ENCODE measurements around the genes OR6K3, OR10J5 and PEA15.

DNA sequence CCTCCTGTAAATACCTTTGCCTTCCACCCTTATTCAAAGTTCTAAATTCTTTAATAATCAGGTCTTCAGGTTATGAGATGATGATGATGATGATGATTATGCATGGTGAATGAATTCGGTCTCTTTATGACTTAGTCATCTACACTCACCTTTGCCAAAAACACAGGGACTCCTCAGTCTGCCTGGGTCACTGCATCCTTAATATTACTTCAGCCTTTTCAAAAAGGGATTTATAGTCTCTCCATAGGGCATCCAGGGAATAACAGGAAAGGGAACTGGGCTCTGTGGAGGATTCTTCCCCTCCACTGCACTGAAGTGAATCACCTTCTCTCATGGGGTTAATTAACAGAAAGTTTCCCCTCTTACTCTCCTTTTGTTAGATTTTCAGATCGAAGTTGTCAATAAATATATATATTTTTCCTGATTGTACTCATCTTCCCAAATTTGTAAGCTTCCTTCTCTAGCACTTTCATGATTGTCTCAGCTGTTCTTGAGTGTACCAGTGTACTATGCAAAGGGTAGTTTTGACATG lies at the start of gene OR6K3:
TSS of gene OR6K3 (minus strand) at position 187 of the 532 bp plus-strand sequence.
- PRO-cap, result no peak
- RAMPAGE, long total RNA, result no peak

GRCh38 chr1:158998915-158999328 lies 3.6 kb downstream of the PYDC5 start:
- PRO-cap, result unidirectional peak, plus-strand start at chr1:158999095
- RAMPAGE, long total RNA, result no peak

GRCh38 chr1:159076634-159076712 lies 93 bp downstream of the AIM2 start:
- PRO-cap, result no peak
- RAMPAGE, long total RNA, result no peak

DNA sequence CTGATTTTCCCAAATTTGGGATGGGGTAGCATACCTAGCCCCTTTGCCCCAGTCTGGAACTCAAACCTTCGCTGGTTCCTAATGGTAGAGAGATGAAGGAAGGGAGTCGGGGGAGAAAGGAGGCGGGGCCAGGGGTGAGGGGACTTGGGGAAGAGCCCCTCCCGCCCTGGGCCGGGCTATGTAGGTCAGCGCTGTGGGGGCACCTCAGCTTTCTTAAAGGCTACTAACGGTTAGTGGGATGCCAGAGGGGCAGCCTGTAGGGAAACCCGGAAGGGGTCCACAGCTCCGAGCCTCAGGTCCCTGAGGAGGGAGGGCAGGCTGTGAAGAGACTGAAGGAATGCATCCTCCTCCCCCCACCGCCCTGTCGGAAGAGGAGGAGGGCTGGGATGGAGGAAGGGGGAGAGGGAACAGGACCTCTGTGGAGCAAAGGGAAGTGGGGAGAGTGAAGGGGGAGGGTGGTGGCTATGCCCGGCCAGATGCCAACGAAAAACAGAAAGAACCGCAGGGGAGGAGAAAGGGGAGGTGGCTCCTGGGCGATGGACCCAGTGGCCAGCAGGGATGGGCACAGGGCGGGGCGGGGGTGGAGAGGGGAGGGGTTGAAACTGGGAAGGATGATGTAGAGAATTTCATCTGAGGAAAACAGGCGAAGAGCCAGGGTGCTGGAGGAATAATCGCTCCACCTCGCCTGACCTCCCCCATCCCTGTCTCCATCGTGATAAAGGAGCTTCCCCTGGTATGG lies 1.4 kb downstream of the CADM3 start:
- PRO-cap, result no peak
- RAMPAGE, long total RNA, result no peak

DNA sequence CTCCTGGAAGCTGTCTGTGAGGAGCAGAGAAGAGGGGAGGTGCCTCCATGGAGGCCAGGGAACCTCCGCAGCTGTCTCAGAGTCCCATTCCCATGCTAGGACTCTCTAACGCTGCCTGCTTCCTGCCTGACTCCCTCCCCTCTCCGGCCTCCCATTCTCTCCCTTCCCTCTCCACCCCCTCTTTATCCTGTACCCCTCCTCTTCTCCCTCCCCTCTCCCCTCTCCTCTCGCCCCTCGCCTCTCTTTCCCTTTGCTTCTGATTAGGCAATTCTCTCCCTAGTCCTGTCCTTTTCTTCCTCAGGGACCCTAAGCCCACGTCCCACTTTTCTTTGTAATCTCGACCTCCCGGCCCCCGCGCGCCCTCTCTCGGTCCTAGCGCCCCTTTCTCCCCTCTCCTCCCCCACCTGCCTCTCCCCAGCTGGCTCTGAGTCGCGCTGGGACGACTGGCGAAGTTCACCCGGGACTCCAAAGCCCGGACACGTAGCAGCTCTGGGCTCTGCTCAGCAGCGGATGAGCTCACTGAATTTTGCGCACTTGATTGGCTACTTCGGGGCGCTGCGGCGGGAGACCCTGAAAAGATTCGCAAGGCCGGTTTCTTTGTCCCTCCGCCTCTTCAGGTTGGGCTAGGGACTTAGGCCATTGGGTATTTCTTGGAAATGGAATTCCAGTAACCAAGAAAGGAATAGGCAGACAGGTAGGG lies 16.4 kb upstream of the ACKR1 start:
- PRO-cap, result unidirectional peak, minus-strand start at position 491 of the sequence
- RAMPAGE, long total RNA, result start-site peak on the minus strand centred at position 314 of the sequence, 397 bp wide, 31 and 13 reads in 2 replicates

DNA sequence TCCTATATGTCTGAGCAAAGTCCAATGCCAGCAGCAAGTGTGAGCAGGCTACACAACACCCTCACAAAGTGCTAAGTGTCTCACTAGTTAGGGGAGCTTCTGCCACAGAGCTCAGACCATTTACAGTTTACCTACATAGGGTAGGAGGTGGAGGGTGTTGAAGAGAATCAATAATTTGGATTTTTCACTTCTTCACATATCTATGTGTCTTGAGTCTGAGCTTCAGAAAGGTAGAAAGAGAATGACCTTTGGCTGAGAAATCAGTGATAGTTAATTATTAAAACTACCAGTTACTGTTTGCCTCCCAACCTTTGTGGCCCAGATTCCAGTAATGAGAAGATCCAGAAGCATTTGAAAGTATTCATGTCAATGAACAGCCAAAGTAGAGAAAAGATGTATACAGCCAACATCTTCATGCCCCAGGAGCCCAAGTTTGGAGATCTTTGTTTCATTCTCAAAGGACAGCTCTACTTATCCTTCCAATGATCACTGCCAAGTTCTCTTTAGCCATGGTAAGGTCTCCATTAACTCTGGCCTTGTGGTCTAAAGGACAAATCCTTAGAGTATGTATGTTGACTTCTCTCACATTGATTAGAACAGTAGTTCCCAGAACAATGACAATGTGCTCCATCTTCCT lies 26.1 kb downstream of the OR10J5 start:
- PRO-cap, result no peak
- RAMPAGE, long total RNA, result no peak

DNA sequence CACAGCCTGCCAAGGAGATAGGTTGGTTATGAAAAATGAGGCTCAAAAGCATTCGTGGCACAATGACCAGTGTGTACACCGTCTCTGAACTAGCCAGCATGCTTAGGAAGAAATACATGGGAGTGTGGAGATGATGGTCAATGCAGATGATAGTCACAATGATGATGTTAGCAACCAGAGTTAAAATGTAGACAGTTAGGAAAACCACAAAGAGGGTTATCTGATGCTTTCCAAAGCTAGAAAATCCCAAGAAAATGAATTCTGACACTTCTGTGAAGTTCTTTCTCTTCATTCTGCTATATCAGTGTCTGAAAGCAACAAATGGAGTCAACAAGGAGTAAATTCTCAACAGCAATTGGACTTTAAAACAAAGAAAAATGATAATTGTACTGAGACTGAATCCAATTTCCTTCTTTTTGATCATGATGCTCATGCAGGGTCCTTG lies at the start of gene OR10J5:
TSS of gene OR10J5 (minus strand) at position 292 of the 445 bp plus-strand sequence.
- PRO-cap, result no peak
- RAMPAGE, long total RNA, result no peak

DNA sequence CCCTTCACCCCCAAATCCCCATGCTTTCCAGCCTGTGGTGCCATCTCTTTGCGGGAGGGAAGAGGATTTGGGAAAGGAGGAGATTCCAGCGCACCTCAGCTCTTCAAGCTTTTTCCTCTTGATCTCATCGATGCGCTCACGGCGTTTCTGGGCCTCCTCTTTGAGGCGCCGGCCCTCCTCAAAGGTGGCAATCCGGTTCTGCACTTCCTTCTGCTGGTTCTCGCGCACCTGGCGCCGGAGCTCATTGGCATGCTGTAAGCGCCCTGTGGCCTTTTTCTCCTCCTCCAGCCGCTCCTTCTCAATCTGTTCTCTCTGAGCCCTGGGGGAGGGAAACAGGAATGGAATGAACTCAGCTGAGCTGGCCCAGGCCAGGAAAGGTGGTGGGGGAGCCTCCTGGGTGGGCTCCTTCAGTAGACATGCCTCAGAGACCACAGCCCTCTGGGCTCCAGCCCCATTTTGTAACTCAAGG lies 10.4 kb upstream of the VSIG8 start:
- PRO-cap, result no peak
- RAMPAGE, long total RNA, result no peak

DNA sequence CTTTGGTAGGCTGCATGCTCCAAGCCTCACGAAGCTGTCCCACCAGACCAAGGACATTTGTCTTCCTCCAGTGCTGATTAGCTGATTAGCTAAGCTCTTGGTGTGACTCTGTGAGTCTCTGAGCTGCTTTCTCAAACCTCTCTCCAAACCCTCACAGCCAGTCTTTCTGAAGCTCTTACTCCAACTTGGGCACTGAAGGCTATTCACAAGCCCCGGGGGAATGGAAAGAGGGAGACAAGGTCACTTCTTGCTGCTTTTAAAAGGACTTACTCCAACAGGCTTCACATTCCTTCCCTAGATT lies 897 bp upstream of the CFAP45 start:
- PRO-cap, result no peak
- RAMPAGE, long total RNA, result no peak

DNA sequence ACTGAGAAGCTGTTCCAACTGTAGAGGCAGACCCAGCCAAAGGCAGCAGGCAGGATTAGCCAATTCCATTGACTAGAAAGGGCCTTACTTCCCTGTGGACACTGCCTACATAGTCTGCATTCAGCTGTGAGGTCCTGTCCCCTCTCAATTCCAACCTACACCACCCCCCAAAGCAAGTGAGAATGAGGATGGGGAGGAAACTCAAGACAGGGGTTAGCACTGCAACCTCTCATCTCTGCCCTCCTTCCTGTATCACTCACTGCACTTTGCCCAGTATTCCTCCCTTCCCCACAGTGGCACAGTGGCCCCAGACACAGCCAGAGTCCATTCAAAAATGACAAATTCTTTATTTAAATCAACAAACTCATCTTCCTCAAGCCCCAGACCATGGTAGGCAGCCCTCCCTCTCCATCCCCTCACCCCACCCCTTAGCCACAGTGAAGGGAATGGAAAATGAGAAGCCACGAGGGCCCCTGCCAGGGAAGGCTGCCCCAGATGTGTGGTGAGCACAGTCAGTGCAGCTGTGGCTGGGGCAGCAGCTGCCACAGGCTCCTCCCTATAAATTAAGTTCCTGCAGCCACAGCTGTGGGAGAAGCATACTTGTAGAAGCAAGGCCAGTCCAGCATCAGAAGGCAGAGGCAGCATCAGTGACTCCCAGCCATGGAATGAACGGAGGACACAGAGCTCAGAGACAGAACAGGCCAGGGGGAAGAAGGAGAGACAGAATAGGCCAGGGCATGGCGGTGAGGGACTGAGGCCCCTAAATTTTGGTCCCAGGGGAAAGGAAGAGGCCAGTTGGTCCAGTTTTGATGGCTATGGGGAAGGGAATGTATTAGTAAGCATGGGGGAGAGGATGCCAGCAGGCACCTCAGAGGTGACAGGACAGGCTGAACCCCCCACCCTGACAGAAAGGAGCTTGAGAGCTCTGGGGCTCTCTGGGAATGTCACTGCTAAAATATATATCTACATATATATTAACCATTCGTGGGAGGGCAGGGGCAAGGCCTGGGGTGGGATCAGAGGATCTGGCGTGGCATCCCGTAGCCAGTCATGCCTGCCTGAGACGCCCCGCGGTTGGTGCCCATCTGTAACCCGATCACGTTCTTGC lies 7.2 kb downstream of the TAGLN2 start:
- PRO-cap, result no peak
- RAMPAGE, long total RNA, result no peak

- PRO-cap, result bidirectional peak, plus-strand start at chr1:160205384, minus-strand start at chr1:160205218
- RAMPAGE, long total RNA, result no peak
These were observed at the start of gene PEA15 for GRCh38 chr1:160204936-160205632. Gene PEA15, plus strand, starts transcription at chr1:160205384.

GRCh38 chr1:160209310-160210319 lies 4.4 kb downstream of the PEA15 start:
- PRO-cap, result no peak
- RAMPAGE, long total RNA, result no peak

DNA sequence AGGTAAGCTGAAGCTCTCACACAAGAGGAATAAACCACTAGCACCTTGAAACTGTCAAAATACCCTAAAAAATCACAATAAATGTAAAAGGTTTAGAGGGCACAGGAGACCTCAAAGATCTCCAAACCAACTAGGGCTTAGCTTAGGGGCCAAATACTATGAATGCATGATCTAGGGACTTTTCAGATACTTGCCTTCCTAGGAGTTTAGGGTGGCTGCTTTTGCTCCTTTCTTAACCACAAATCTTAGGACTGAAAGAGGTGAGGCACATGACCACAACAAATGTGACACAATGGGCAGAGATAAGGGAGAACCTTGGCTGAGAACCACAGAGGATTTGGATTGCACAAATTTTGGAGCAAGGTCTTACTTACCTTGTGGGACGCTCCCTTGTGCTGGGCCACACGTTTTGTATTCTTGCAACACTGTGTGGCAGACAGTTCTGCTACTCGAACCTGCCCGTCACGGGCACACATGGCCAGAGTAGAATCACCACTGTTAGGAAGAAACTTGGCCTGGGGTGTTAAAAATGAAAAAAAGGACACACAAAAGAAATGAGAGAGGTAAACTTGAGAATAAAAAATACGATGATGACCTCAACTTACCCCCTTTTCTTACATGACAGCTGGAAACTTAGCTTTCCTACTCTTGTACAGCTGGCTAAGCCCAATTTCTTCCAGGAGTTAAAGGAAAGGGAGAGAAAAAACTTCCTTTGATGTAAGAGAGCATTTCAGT lies 23.9 kb downstream of the DCAF8 start:
- PRO-cap, result no peak
- RAMPAGE, long total RNA, result no peak

DNA sequence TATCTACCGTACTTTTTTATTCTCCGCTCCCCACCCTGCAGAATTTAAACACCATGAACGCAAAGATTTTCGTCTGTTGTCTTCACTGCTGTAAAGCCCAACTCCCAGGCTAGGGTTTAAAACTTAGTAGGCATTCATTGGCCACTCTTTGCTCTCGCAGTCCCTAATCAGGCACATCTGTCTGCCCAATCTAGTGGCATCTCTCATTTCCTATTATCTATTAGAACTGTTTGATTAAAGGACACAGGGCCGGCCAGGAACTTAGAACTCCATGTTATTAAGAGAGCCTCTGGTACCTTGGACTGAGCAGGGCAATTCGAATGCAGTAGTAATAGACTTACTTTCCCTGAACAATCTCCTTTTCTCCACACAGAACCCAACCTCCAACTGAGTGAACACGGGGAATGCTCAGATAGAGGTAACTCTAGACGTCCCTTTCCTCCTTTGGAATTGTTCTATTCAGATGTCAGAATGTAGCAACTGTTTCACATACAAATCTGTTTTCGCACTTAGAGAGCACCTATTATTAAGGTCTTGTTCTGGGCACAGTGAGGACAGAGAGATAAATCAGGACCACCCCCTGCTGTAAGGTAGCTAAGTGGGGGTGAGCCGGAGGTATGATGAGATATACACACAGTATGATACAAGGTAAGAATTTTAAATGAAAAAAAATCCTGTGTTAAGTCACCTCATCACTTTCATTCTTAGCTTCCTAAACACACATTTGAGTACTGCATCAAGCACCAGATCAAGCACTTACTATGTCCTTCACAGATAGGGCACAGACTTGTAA lies 1.2 kb upstream of the PEX19 start:
- PRO-cap, result no peak
- RAMPAGE, long total RNA, result no peak

GRCh38 chr1:160520711-160521573 lies 2.1 kb downstream of the SLAMF6 start:
- PRO-cap, result no peak
- RAMPAGE, long total RNA, result no peak

DNA sequence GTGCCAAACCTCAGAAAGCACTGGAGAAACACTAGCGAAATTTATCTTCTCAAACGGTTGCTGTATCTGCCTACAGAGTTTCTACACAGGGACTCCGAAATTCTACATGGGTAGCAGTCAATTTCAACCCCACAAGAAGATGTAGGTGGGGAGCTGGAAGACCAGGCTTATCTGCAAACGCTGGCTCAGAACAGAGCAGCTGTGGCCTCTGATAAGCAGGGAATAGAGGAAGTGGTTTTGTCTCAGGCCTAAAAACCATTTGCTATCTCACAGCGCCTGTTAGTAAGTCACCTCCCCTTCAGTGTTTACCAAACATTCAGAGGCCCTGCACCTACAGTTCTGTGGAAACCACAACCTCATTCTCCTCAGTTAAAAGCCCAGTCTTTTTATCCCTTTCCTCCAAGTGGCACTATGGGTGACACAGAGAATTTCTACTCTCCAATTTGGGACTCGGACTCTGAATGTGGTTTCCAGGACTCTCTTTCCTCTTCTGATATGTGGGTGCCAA lies 17.1 kb upstream of the SLAMF6 start:
- PRO-cap, result unidirectional peak, minus-strand start at position 187 of the sequence
- RAMPAGE, long total RNA, result no peak

DNA sequence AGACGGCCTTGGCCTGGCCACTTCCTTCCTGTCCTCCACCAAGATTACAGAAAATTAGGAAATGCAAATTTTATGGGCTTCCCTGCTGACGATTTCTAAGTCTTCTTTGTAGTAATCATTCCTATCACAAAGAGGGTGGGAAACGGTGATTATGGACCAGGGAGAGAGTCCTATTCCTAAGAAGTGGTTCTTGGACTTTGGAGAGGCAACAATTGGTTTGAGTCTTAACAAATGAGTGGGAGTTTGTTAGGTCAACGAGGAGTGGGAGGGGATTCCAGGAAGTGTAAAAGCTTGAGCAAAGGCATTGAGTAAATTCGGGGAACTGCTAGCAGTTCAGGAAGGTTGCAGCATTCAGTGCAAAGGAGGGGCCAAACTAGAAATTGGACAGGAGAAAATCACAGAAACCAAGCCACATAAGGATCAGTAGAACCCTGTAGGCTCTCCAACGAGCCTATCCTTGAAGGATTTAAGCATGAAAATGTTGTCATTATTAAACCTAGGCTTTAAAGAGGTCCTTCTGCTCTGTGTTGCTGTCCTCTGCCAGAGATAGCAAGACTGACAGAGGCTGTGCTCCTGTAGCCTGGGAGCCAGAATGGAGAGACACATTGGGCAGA lies 18.9 kb upstream of the SLAMF1 start:
- PRO-cap, result no peak
- RAMPAGE, long total RNA, result no peak

DNA sequence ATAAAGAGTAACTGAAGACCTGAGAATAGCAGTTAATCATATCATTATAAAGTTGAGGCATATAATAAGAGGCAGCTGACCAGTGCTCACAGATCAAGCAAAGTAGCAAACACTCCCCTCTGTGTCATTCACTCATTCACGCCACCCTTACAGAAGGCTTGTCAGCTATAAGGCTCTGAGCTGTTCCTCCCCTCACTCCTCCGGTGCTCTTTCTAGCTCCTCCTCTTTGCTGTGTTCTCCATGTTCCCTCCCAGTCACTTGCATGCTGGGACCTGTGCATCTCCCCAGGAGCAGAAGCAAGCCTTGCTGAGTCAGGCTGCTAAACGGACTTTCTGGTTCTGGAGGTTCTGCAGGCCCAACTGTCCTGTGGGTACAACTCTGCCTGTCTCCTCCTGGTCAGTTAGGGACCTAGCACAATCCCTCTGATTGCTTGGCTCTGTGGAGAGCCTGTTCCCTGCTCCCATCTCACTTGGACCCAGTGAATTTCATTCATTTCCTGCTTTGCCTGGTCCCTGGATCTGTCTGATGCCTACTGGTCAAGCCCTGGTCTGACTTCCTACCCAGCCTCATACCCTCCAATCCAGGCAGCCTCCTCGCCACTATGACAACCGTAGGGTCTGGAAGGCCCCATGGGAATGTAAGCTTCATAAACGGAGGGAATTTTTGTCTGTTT lies 28.2 kb upstream of the LY9 start:
- PRO-cap, result no peak
- RAMPAGE, long total RNA, result no peak

GRCh38 chr1:160797924-160798403 lies 2.0 kb downstream of the LY9 start:
- PRO-cap, result no peak
- RAMPAGE, long total RNA, result no peak

DNA sequence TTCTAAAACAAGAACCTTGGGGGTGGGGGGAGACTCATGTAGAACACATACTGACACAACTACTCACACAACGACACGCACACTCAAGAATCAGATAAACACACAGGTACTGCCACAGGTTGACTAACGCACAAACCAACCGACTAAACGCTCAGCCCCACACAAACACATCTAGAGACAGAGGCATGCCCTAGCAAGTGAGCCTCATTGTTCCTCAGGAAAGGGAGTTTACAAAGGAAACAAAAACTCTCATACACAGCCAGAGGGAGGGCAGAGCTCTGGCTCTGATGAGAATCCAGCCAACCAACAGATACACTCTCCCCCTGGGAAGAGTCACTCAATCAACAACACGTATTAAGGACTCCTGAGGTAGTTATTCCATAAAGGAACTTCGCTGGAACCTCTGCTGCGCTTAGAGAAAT lies 951 bp downstream of the F11R start:
- PRO-cap, result bidirectional peak, plus-strand start at position 252 of the sequence, minus-strand start at position 169 of the sequence
- RAMPAGE, long total RNA, result no peak

Data from urinary bladder (tissue), 3 donors.